ENCODE measurements around the genes NOC4L, FBRSL1, LRCOL1 and ZNF605.

DNA sequence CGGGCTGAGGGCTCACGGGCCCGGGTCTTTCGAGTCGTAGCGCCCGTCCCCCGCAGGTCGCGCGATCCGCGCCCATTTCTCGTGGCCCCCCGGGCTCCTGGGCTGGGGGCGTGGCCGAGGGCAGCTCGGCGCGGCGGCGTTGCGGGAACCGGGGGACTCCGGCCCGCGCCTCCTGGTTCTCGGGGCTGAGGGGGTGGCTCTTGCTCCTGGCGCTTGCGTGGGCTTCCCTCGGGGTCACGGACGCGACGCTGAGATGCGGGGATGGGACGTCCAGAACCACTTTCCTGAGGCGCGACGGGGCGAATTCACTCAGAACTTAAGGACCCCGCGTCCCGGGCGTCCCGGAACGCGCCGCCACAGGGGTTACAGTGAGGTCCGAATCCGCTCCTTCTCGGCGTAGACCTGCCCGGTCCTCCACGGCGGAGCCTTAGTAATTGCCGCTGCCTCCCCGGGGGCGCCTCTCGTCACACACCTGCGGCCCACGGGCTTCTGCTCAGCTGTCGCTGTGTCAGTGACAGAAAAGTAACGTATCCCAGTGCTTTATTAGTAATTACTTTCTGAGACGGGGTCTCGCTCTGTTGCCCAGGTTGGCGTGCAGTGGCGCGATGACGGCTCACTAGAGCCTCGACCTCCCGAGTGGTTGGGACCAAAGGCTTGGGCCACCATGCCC, 606 bp downstream of the EP400 start:
- PRO-cap, result unidirectional peak, minus-strand start at position 99 of the sequence
- RAMPAGE, long total RNA, 4 experiments, result no peak in any of the 4 experiments

DNA sequence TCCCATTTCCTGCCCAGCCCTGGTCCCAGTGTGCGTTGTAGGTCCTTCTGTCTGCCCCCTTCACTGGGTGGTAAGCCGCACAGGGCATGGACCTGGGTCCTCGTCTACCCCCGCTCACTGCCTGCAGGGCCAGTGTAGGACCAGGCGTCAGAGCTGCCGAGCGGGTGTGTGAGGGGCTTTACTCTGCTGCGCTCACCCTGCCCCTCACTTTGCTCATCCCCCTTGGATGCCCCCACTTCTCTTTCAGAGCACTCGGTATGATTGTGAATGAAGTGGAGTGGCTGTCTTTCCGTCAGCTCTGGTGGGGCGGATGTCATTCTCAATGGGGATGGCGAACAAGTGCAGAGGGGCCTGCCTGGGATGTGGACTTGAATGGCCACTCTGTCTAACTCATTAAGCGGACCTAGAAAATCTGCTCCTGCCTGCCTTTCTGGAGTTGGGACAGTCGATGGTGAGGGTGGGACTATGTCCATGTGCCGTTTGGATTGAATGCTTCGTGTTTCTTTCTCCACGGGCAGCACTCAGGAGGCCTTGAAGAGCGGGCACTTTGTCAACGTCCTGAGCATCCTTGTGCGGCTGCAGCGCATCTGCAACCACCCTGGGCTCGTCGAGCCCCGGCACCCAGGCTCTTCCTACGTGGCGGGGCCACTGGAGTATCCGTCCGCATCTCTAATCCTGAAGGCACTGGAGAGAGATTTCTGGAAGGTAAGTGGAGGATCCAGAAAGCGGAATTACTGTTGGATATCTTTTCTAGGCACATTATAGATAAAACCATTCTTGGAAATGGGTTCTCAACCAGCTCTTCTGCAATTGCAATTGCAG, 67.5 kb downstream of the EP400 start:
- PRO-cap, result unidirectional peak, minus-strand start at position 109 of the sequence
- RAMPAGE, long total RNA, 4 experiments, result no peak in any of the 4 experiments

- PRO-cap, result no peak
- RAMPAGE, long total RNA, 4 experiments, result no peak in any of the 4 experiments
Observed at GRCh38 chr12:132034928-132035705, 85.4 kb downstream of the EP400 start.

DNA sequence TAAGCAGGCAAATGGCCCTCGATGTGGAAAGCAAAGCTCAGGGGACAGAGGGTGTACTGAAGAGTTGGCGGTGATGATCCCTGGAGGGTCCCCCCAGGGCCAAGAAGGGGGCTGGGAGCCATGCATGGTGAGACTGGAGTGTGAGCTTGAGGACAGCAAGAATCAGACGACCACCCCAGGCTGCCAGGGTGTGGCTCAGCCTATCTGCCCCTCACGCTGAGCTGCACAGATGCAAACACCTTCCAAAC, 13.6 kb downstream of the DDX51 start:
- PRO-cap, result no peak
- RAMPAGE, long total RNA, 4 experiments, result no peak in any of the 4 experiments

- PRO-cap, result bidirectional peak, plus-strand start at chr12:132144477, minus-strand start at chr12:132144319
- RAMPAGE, long total RNA, 4 experiments, result start-site peak on the plus strand in 3 of 4 experiments, at chr12:132144419-132144483 at its widest, 25 to 81 reads per replicate
Observed at GRCh38 chr12:132144191-132144783, at the start of gene NOC4L. TSS of gene NOC4L (plus strand) at chr12:132144457.

- PRO-cap, result no peak
- RAMPAGE, long total RNA, 4 experiments, result no peak in any of the 4 experiments
Observed at GRCh38 chr12:132144784-132144964, 417 bp downstream of the NOC4L start.

GRCh38 chr12:132185716-132186525, 41.7 kb downstream of the NOC4L start:
- PRO-cap, result no peak
- RAMPAGE, long total RNA, 4 experiments, result no peak in any of the 4 experiments

DNA sequence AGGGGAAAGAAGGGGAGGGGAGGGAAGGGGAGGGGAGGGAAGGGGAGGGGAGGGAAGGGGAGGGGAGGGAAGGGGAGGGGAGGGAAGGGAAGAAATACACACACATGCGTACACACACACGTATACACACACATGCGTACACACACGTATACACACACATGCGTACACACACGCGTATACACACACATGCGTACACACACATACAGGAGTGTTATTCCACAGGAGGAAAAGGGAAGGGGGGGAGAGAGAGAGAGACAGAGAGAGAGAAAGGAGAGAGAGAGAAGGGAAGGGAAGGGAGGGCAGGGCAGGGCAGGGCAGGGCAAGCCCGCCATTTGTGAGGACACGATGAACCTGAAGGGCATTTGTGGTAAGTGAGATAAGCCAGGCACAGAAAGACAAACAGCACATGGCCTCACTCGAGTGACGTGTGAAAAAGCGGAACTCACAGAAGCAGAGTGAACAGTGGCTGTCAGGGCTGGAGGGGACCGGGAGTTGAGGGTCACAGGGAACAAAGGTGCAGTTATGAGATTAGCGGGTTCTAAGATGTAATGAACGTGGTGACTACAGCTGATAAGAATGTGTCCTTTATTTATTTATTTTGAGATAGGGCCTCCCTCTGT, 19.0 kb upstream of the FBRSL1 start:
- PRO-cap, result no peak
- RAMPAGE, long total RNA, 4 experiments, result no peak in any of the 4 experiments

DNA sequence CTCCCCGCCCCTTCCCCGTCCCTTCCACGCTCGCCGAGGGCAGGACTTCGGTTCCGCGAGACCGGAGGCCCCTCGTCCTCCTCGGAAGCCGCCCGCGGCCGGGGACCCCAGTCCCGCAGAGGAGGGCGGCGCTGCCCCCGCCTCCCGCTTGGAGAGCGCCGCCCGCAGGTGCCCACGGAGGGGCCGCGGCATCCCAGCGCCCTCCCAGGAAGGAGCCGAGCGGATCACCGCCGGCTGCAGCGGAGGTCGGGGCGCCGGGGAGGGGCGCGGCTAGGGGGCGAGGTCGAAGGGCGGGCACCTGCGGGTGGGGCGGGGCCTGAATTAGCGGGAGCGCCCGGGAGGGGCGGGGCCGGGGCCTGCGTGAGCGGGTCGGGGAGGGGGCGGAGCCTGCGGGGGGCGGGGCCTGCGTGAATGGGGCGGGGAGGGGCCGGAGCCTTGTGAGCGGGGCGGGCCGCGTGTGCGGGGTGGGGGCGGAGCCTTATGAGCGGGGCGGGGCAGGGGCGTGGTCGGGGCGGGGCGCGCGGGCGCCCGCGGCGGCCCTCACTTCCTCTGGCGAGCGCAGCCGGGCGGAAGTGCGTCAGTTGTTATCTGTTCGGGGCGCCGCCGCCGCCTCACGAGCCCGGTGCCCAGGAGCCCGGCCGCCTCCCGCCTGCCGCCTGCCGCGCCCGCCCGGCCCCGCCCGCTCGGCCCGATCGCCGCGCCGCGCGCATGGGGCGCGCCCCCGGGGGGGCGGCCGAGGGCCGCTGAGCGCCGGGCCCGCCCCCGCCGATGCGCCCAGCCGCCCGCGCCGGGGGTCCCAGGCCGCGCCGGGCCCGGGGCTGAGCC, at the start of gene FBRSL1:
Gene FBRSL1, plus strand, starts transcription at position 577 of the 825 bp plus-strand sequence.
- PRO-cap, result bidirectional peak, plus-strand start at position 580 of the sequence, minus-strand start at position 241 of the sequence
- RAMPAGE, long total RNA, 4 experiments, result no peak in any of the 4 experiments

- PRO-cap, result no peak
- RAMPAGE, long total RNA, 4 experiments, result no peak in any of the 4 experiments
Observed at GRCh38 chr12:132542528-132543500, 52.9 kb downstream of the FBRSL1 start.

GRCh38 chr12:132544193-132544733, 54.3 kb downstream of the FBRSL1 start:
- PRO-cap, result no peak
- RAMPAGE, long total RNA, 4 experiments, result no peak in any of the 4 experiments

DNA sequence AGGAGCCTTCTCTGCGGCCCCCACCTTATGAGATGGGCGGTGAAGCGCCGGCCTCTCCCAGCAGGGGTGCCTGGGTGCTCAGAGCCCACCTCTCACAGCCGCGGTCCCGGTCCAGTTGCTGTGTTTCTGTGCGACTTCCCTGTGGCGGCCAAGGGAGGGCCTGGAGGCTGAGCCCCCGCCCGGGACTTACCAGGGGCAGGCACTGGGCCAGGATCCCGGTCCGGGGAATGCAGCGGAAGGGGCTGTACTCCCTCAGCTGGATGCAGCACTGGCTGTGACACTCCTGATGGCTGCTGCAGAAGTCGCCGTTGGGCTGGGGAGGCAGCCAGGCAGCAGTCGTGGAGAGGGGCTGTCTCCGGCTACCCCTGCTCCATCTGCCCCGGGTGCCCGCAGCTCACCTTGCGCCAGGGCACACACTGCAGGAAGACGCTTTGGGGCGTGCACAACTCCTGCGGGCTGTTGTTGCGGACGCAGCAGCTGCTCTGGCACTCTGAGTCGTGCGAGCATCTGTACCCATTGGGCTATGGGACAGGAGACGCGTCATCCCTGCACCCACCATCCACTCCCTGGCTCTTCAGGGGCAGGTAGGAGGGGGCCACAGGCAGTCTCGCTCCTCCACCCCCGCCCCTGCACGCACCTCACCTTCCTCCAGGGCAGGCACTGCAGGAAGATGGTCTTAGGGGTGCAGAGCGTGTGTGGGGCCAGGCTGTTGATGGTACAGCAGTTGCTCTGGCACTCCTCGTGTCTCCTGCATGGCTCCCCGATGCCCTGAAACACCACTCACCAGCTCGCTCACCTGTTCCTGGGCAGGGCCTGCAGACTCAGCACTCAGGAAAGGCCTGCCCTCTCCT, 6.1 kb downstream of the LRCOL1 start:
- PRO-cap, result bidirectional peak, plus-strand start at position 296 of the sequence, minus-strand start at position 141 of the sequence
- RAMPAGE, long total RNA, 4 experiments, result no peak in any of the 4 experiments

DNA sequence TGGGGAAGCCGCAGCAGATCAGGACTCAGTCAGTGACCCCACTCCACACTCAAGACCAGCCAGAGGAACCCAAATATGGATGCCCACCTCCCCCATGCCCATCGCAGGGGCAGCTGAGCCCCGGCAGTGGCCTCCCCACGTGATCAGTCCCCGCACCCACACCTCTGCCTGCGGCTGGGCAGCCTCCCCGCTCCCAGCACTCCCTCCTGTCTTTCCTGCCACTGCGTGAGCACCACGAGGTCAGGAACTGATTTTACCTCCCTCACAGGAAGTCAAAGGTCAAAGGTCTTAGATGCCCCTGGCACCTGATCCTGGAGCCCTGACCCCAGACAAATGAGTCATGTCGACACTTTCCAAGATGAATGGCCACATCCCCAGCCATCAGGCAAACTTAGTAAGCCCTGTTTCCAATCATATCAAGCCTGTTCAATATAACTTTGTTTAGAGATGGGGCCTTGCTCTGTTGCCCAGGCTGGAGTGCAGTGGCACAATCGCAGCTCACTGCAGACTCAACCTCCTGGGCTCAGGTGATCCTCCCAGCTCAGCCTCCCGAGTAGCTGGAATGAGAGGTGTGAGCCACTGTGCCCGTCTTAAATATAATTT, 2.1 kb downstream of the LRCOL1 start:
- PRO-cap, result no peak
- RAMPAGE, long total RNA, 4 experiments, result no peak in any of the 4 experiments

DNA sequence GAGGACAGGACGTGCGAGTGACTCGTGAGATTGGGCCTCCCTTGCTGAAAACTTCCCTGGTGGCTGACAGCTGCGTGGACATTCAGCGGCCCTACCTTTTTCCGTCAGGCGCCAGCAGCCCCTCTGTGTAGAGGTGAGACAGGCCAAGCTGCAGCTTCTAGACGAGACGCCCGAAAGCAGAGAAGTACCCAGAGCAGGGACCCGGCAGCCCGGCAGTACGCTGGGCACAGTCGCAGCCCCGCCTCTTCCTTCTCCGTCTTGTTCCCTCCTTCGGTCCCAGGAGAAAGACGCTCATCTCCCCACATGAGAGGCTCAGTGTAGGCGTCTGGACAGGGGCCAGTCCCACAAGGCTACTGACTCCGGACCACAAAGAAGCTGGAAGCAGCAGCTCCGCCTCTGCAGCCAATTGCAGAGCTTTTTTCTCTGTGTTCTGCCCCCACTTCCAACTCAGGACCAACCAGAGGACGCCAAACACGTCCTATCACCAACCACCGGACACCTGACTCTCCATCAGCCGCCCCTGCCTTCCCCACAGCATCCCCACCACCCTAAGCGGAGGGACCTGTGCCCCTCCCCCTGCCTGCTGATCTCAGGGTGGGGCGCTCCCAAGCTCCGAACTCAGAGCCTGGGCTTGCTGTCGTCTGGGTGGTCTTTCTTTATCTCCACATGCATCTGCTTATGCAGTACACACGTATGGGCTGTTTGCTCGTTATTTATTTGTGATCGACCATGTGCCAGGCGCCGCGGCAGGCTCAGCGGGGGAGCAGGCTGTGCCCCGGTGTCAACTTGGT, at the start of gene LRCOL1:
Gene LRCOL1, minus strand, starts transcription at position 355 of the 791 bp plus-strand sequence.
- PRO-cap, result no peak
- RAMPAGE, long total RNA, 4 experiments, result no peak in any of the 4 experiments

DNA sequence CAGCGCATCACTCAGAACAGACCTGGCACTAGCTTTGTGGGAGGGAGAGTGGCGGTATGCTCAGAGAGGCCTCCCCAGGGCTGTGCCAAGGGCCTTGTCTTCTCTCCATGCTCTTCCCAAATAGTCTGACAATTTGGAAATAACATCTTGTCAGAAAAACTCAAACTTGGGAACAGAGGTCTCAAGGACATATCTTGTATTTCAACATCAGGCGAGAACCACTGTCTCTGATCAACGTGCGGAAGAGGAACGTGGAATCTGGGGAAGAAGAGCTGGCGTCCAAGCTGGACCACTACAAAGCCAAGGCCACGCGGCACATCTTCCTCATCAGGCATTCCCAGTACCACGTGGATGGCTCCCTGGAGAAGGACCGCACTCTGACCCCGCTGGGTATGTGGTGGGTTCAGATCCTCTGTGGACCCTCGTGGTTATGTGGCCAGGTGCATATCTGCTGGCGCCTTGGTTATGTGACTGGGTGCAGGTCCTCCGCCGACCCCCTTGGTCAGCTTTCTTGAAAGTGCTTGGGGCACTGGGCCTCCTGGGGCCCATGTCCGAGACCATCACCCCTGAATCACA, 4.1 kb downstream of the PGAM5 start:
- PRO-cap, result no peak
- RAMPAGE, long total RNA, 4 experiments, result no peak in any of the 4 experiments

GRCh38 chr12:132729507-132730530, 19.2 kb downstream of the PGAM5 start:
- PRO-cap, result no peak
- RAMPAGE, long total RNA, 4 experiments, result no peak in any of the 4 experiments

DNA sequence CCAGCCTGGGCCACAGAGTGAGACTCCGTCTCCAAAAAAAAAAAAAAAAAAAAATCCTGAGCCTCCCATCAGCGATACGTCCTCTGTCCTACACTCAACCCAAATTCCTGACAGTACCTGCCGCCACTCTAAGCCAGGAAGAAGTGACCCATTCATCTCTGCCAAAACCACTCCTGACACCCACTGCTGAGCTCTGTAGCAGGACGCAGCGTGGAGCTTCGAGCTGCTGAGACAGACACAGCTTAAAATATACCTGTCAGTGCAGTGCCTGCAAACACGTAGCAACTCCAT, 5.9 kb upstream of the ANKLE2 start:
- PRO-cap, result no peak
- RAMPAGE, long total RNA, 4 experiments, result no peak in any of the 4 experiments

- PRO-cap, result no peak
- RAMPAGE, long total RNA, 4 experiments, result no peak in any of the 4 experiments
Observed at GRCh38 chr12:132894997-132895399, 7.6 kb upstream of the CHFR start.

DNA sequence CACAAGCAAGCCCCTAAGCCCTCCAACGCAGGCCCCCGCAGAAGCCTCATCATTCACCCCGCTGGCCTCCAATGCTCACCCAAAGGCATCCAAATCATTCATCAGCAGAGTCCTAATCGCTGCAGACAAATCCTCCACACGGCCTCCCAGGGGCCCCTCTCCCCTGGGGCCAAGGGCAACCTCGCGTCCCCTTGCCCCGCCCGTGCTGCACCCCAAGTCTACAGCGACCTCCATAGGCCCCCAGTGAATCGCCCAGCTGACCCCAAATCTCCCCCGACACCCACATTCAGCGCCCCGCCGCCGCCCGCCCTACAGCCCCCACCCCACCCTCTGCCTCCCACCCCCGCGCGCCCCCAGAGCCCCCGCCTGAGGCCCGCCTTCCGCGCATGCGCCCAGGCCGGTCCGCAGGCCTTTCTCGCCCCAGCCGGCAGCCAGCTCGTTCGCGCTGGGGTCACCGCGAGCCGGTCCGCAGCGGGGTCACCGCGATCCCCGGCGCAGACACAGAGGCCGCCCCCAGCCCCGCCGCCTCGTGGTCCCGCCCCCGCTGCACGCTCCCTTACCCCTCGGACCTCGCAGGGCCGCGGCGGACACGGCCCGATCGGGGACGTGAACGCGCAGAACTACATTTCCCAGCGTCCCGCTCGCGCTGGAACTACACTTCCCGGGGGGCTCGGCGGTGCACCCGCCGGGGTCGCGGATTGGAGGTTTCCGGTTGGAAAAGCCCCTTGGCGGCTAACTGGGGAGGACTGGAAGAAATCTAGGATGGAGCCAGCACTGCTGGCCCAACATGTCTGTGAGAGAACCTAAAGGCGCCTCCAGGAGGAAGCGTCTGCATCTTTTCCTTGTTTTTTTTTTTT, at the start of gene ZNF605:
Gene ZNF605, minus strand, starts transcription at position 624 of the 857 bp plus-strand sequence.
- PRO-cap, result bidirectional peak, plus-strand start at position 717 of the sequence, minus-strand start at position 622 of the sequence
- RAMPAGE, long total RNA, 4 experiments, result start-site peak on the plus strand in 3 of 4 experiments, centred at positions 707 to 733 of the sequence, 13 to 39 reads per replicate; start-site peak on the minus strand in 4 of 4 experiments, centred at positions 603 to 622 of the sequence, 64 to 152 reads per replicate

DNA sequence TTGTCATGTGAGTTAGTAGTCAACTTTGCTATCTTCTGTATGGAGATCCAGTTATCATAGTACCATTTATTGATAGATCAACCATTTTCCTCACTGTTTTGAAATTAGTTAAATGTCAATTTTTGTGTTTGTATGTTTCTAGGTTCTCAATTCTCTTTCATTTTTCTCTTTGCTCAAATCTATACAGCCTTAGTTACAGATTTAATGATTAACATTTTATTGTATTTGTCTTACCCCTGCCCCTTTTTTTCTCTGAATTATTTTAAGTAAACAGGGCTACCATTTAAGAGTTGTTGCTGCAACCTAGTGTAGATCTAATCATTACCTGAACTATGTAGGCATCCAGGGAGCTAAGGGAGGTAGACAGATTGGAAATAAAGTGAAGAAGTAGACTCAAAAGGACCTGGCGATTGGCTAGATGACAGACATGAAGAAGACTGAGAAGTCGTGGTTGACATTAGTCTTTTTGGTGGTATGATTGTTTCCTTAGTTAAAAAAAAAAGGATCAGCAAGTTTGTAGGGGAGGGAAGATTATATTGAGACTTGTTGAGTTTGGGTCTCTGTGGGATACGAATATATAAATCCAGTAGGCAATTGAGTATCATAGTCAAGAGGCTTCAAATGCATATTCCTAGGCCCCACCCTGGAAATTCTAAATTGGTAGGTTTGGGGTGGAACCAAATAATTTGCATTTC, 6.2 kb downstream of the ZNF140 start:
- PRO-cap, result no peak
- RAMPAGE, long total RNA, 4 experiments, result no peak in any of the 4 experiments